ENCODE measurements around a stretch of chr10.

DNA sequence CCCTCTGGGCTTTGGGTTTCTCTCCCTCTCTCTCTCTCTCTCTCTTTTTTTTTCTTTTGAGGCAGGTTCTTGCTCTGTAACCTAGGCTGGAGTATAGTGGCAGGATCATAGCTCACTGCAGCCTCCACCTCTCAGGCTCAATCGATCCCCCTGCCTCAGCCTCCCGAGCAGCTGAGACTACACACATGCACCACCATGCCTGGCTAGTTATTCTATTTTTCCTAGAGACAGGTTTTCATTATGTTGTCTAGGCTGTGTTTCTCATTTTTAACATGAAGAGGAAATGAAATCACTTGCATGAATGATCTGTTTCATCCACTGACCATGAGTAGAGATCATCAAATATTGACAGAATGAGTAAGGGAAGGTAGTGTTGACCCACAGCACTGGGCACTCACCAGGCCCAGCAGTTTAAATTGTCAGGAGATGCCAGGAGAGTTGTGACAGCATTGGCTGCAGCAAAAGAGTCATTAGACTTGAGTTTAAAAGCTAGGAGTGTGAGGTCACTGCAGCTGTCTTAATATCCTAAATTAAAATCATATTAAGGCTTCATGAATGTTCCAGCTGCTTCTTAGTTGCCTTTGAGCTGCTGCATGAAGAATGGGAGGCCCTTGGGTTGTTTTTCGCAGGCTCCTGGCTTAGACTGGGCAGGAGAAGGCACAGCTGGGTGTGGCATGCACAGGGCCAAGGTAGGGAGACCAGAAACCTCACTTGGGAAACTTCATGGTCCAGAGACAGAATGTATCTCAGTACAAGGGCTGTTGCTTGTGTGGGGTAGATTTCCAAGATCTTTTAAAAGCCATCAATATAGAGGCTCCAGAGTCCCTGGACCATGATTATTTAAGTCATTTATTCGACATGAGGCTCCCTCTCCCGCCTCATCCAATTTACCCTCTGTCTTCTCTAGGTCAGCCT is 49.7 kb downstream of the BUB3 start:
- RRBS, 2 experiments: no CpG with 5 or more reads among the region's 5 CpGs

DNA sequence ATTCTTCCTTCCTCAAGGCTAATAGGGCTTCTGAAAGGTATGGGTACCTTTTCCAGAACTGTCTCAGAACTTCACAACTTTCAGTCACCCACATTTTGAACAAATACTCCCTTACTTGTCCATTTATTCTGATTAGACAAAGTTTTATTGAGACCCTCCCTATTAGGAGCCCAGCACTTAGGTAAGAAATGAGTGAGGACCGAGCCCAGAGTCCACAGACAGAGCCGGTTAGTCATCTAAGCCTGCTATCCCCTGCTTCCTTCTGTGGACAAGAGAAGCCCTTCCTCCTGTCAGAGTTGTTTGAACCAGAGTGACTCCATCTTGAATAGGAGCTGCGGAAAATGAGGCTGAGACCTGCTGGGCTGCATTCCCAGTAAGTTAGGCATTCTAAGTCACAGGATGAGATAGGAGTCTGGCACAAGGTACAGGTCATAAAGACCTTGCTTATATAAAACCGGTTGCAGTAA is 109.1 kb downstream of the CPXM2 start:
- RRBS, 2 experiments: no CpG with 5 or more reads among the region's 4 CpGs

GRCh38 chr10:123807373-123807904 is 84.2 kb downstream of the CPXM2 start:
- RRBS, 2 experiments: no CpG with 5 or more reads among the region's 3 CpGs

- RRBS, 2 experiments: no CpG with 5 or more reads among the region's 11 CpGs
Measured at GRCh38 chr10:124008685-124009201, 84.7 kb downstream of the CHST15 start.

- RRBS, 2 experiments: no CpG with 5 or more reads among the region's 17 CpGs
Measured at GRCh38 chr10:124083272-124084167, 9.9 kb downstream of the CHST15 start.

DNA sequence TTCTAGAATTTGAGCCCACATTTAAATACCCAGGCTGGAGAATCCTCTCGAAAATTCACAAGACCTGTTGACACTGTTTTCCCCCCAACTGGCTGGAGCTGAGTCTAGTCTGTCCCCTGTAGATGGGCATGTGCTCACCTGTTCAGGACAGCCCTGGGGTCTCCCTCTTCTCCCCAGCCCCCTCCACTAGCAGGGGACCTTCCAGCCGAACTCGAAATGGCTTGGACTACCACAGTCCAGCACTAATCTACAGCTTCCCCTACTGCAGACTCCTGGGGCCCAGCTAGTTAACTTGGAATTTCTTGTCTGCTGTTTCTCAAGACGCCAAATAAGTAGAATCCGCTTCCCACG is 3.2 kb downstream of the CHST15 start:
- RRBS, 2 experiments: no CpG with 5 or more reads among the region's 6 CpGs

DNA sequence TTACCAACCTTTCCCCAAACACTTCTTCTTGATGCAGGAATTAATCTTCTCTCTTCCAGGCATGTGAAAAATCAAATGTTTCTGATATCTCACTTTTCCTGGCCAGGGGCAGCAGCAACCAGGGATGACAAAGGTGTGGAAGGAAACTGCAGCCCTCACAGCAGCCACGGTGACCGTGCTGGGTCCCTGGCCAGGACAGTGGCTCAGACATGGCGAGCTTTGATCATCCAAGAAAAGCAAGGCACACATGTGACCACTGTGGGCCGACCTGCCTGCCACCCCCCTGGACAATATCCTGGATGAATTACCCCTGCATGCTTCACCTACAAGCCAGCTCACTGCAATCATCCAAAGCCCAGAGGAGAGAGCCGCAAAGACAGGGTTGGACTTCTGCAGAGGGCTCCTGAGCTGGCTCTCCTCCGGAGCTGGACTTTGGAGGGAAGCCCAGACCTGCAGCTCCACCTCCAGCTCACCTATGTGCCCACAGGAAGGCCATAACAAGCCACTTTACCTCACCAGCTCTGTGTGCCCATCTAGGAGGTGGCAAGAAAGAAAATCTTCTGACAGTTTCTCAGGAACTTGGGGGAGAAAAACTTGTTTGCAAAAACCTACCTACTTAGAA is 2.7 kb downstream of the CHST15 start:
- RRBS, 2 experiments: no CpG with 5 or more reads among the region's 6 CpGs

- RRBS, 2 experiments: under 1 to 8% methylated on average over 23 of the region's 38 CpGs
Measured at GRCh38 chr10:124091740-124092159, 1.6 kb downstream of the CHST15 start.

GRCh38 chr10:124116971-124117479 is 23.6 kb upstream of the CHST15 start:
- RRBS, 2 experiments: no CpG with 5 or more reads among the region's 8 CpGs

DNA sequence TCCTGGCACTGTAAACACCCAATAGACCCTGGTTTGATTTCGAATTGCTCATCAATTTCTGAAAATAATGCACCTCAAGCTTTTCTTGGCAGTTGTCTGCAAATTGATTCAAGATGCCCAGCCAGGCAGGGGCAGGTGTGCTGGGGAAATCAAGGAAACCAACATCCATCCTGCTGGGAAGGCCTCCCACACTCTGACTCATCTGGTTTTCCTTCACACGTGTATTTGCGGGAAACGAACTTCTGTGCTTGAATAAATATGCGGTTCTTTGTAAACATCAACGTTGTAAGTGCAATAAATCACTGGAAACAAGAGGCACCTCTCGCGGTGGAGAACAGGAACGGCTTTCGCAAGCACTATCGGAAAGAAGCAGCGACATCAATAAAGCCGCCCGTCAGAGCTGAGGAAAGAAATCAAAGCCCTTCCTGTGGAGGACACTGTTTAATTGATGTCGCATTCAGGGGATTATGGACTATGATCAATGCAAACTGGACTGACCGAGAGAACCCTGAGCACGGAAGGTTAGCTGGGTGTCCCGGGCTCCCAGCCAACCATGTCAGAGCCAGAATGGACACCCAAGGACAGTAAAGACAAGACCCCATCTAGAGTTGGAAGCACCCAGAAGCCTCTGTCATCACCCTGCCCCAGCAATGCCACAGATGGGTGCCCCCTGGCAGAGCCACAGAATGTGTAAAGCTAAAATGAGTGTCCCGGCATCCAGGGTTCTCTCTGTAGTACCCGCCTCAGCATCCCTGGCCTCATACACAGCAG is 37.7 kb downstream of the OAT start:
- RRBS, 2 experiments: no CpG with 5 or more reads among the region's 20 CpGs

- RRBS, 2 experiments: 81% methylated on average over 5 of the region's 27 CpGs; no CpG with 5 or more reads in 1 of the 2 experiments
Measured at GRCh38 chr10:124619634-124620336, 124.4 kb downstream of the FAM53B start.

DNA sequence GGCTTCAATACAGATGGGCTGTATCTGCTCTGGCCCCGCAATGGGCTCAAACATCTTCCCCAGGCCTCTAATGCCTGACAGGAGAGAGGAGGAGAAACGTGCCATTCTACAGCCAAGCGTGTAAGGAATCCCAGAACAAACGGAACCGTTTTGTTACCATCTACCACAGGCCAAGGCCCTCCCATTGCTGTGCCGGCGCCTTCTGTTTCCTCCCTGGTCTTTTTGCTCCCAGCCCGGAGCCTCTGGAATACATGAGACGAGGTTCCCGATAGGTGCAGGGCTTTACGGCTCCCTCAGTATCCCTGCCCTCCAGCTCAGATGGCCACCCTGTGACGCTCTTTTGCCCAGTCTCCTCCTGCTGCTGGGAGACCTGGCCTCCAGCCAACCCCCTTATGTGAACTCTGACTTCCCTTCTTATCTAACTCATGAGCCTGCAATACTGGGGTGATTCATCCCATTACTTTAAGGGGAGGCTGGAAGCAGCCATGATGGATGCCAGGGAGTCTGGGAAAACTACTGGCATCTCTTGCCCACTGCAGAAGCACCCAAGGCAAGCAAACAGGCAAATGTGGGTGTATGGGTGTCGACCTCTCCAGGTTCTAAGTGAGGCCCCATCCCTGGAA is 97.8 kb downstream of the FAM53B start:
- RRBS, 2 experiments: no CpG with 5 or more reads among the region's 13 CpGs

DNA sequence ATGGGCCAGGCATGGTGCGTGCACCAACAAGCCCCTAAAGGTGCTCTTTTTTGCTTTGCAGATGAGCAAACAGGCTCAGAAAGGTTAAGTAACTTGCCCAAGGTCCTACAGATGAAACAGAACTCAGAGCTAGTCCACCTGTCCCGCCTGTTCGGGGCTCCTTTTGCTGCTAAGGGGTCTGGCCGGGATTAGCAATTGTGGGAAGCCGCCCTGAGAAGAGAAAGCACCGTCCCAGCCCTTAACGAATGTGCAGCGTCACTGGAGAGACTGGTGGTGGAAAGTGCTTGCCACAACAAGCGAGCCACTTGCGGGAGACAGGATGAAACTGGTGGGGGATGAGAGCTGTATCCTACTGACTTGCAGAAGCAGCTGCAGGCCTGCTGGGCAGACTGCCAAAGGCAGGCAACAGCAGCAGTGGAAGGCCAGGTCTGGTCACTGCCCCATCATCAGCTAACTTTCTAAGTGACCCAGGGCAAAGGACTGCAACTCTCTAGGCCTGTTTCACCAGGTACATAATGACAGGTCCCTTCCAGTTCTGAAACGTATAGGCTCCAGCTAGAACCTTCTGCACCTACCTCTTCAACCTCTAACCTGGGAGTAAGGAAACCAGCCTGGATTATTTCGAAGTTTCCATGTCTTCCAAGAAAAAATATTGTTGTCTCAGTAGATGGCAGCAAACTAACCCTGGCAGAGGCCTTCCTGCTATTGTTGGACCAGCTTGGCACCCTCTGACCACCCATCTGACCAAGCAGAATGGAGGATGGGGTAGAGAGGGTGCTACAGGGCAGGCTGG is 95.4 kb downstream of the FAM53B start:
- RRBS, 2 experiments: no CpG with 5 or more reads among the region's 12 CpGs

GRCh38 chr10:124651703-124652646 is 92.2 kb downstream of the FAM53B start:
- RRBS, 2 experiments: 81 to 83% methylated on average over 2 of the region's 17 CpGs

DNA sequence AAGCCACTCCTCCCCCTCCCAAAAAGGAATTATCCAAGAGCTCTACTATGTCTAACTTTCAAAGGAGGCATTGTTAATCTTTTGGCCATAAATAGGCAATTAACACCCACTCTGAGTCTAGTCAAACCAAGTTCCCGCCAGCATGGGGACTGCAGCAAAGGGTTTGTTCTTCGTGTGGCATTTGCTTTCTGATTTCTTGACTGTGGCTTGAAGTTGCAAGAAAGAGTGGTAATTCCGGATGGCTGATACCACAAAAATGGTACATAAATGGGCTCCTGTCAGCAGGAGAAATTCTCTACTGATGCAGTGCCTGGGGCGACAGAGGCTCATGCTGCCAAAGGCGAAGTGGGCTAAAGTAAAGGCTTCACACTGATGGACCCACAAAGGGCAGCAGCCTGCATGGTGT is 72.4 kb downstream of the FAM53B start:
- RRBS, 2 experiments: no CpG with 5 or more reads among the region's 5 CpGs

- RRBS, 2 experiments: no CpG with 5 or more reads among the region's 8 CpGs
Measured at GRCh38 chr10:124697612-124698148, 46.5 kb downstream of the FAM53B start.

DNA sequence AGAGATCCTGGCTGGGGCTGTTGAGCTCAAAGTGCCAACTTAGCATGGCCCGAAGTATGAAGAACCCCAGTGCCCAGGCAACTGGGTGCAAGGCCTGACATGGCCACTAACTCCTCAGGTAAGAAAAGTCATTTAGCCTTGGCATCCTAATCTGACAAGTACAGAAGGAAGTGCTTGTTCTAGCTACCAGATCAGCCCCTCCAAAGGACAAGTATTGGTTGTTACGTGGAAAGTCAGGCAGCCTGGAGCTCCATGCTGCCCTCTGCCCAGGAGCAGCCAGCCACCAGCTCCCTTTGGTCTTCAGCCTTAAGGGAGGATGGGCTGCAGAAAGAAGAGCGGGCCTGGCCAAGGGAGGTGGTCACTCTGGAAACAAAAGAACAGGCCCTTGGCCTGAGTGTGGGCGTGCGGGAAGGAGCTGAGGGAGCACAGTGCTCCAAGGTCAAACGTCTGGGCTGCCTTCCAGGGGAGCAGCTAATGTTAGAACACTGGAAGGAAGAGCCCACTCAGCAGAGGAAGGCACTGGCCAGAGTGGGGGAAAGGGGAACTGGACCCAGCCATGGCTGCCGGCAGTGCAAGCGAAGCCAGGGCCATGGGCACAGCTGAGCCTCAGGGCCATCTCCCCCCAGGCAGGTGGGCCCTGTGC is 42.9 kb downstream of the FAM53B start:
- RRBS, 2 experiments: no CpG with 5 or more reads among the region's 8 CpGs

- RRBS, 2 experiments: no CpG with 5 or more reads among the region's 16 CpGs
Measured at GRCh38 chr10:124701815-124702858, 42.0 kb downstream of the FAM53B start.

- RRBS, 2 experiments: no CpG with 5 or more reads among the region's 3 CpGs
Measured at GRCh38 chr10:124977982-124978346, 36.0 kb downstream of the ZRANB1 start.

- RRBS, 2 experiments: no CpG with 5 or more reads among the region's 3 CpGs
Measured at GRCh38 chr10:124981166-124981494, 39.2 kb downstream of the ZRANB1 start.